Right atrium auricular region (tissue), 2 donors: ENCODE measurements around the gene CD55.

DNA sequence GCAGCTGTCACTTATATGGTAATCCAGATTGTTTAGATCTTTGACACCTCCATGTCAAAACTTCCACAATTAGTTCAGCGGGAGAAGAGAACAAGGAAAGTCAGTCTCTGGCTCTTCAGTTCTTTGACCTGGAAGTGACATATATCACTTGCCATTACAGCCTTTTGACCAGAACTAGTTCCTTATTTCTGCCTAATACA lies 68.2 kb downstream of the C4BPA start:
- PRO-cap, result no peak
- RAMPAGE, long total RNA, 2 experiments, result no peak in any of the 2 experiments

DNA sequence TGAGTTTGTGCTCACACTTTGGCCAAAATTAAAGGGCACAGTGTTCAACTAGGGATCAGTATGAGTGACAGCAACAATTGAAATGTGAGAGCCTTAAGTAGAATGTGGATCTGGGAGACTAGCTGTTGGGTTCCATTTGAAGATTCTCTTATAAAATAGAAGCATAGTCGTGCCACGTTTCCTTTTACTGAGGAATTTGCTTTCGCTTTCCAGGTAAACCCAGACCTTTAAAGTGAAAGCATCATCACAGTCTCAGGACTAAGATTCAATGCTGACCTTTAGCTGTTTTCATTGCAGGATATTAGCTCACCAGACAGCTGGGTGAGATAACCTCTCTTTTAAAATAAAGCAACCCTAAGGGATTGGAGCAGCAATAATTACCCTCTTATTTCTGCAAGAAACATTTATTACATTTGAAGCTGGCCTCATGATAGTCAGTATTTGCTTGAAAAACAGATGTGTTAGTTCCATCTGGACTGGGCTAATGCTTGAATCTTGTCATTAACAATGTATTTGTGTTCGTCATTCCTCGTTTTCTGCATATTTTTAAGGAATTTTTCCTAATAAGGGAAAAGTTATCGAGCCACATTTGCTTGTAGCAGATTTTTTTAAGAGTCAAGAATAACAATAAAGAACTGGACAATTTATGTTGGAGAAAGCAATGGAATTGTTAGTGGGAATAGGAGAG lies 37.0 kb upstream of the CD55 start:
- PRO-cap, result no peak
- RAMPAGE, long total RNA, 2 experiments, result no peak in any of the 2 experiments

GRCh38 chr1:207321388-207322338 lies at the start of gene CD55:
CD55 (plus strand) TSS chr1:207321678.
- PRO-cap, result bidirectional peak, plus-strand start at chr1:207321627, minus-strand start at chr1:207321590; bidirectional peak, plus-strand start at chr1:207321682, minus-strand start at chr1:207321767
- RAMPAGE, long total RNA, 2 experiments, result start-site peak on the plus strand in 2 of 2 experiments, at chr1:207321481-207321801 at its widest, 88 to 1,107 reads per replicate; start-site peak on the minus strand in 2 of 2 experiments, at chr1:207321771-207322152 at its widest, 11 to 42 reads per replicate

DNA sequence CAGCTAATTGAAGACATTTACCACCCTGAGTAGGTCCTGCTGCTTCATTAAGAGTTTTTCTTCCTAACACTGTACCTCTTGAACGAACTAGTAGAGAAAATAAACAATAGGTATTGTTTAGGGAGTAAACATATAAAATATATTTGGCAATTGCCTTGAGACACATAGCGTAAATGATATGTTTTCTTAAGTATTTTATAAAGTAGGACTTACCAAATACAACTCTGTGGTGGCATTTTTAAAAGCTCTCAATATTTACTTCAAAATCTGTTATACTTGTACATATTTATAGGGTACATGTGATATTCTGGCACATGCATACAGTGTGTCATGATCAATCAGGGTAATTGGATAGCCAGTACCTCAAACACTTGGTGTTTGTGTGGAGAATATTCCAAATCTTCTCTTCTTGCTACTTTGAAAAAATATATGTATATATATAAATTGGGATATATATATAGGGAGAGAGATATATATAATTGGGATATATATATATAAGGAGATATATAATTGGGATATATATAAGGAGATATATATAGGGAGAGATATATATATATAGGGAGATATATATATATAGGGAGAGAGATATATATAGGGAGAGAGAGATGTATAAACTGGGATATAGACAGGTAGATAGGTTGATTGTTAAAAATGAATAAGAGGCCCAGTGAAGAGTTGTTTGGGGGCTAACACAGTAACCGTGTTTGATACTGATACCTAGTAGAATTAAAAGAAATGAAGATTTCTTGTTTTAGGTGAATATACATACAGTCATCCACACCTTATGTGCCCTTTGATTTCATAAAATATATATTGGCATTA lies 1.4 kb downstream of the CD55 start:
- PRO-cap, result no peak
- RAMPAGE, long total RNA, 2 experiments, result no peak in any of the 2 experiments

GRCh38 chr1:207333148-207334071 lies 11.9 kb downstream of the CD55 start:
- PRO-cap, result no peak
- RAMPAGE, long total RNA, 2 experiments, result no peak in any of the 2 experiments

GRCh38 chr1:207334865-207335566 lies 13.5 kb downstream of the CD55 start:
- PRO-cap, result no peak
- RAMPAGE, long total RNA, 2 experiments, result no peak in any of the 2 experiments

GRCh38 chr1:207335567-207336471 lies 14.3 kb downstream of the CD55 start:
- PRO-cap, result no peak
- RAMPAGE, long total RNA, 2 experiments, result no peak in any of the 2 experiments

GRCh38 chr1:207519593-207520192 lies 23.7 kb downstream of the CR1 start:
- PRO-cap, result no peak
- RAMPAGE, long total RNA, 2 experiments, result no peak in any of the 2 experiments

- PRO-cap, result no peak
- RAMPAGE, long total RNA, 2 experiments, result no peak in any of the 2 experiments
Measured at GRCh38 chr1:207737502-207737790, 14.4 kb upstream of the CD46 start.

- PRO-cap, result no peak
- RAMPAGE, long total RNA, 2 experiments, result no peak in any of the 2 experiments
Measured at GRCh38 chr1:207740876-207741188, 11.0 kb upstream of the CD46 start.

DNA sequence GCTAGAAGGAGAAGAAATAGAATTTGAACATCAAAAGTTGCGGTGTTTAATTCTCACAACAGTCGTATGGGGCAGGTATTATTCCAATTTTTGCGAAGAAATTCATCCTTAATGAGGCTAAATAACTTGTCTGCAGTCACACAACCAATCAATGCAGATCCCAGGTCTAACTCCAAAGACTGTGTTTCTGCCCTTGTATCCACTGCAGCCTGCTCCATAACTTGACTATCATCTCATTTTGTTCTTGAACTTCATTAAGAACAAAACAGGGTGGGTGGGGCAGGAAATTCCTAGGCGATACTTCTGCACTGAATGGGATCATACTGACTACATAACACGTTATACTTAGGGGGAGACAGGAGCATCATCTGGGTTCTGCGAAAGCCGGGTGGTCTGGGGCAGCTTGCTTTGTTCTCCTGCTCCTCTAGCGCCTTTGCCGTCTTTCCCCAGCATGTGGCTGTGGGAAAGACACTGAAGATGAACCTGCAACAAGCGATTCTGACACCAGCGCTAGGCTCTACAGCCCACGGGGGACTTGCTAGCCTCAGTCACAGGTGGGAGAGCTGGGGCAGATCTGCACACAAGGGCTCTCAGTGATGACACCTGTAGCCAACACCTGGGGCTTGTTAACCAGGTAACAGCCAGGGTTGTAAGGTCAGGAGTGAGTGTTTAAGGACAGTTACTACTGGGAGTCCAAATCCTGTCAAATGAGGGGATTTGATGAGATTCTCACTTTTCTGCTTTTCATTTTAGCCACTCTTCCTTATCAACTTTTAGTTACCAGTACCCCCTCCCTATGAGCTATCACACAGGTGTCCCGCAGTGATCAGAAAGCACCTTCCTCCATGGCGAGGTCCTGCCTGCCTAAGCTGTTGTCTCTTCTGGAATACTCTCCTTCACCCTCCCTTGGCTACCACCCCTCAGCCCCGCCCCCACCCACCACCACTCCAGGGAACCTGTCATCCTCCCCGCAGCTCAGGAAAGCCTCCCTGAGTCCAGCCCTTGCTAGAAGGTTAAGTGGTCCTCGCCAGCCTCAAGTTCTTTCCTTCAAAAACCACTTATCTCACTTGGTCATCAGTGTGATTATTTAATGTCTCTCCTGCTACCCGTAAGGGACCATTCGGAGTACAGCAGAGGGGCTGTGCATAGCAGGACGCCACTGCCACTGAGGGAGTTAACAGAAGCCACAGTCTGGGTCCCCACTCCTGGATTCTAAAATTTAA lies 52.0 kb downstream of the CD46 start:
- PRO-cap, result bidirectional peak, plus-strand start at position 338 of the sequence, minus-strand start at position 229 of the sequence
- RAMPAGE, long total RNA, 2 experiments, result no peak in any of the 2 experiments

GRCh38 chr1:207818897-207819796 lies 67.3 kb downstream of the CD46 start:
- PRO-cap, result bidirectional peak, plus-strand start at chr1:207819229, minus-strand start at chr1:207819105
- RAMPAGE, long total RNA, 2 experiments, result no peak in any of the 2 experiments

- PRO-cap, result no peak
- RAMPAGE, long total RNA, 2 experiments, result no peak in any of the 2 experiments
Measured at GRCh38 chr1:207828443-207828964, 76.7 kb downstream of the CD46 start.

GRCh38 chr1:207861549-207862194 lies 49.3 kb downstream of the CD34 start:
- PRO-cap, result no peak
- RAMPAGE, long total RNA, 2 experiments, result no peak in any of the 2 experiments

DNA sequence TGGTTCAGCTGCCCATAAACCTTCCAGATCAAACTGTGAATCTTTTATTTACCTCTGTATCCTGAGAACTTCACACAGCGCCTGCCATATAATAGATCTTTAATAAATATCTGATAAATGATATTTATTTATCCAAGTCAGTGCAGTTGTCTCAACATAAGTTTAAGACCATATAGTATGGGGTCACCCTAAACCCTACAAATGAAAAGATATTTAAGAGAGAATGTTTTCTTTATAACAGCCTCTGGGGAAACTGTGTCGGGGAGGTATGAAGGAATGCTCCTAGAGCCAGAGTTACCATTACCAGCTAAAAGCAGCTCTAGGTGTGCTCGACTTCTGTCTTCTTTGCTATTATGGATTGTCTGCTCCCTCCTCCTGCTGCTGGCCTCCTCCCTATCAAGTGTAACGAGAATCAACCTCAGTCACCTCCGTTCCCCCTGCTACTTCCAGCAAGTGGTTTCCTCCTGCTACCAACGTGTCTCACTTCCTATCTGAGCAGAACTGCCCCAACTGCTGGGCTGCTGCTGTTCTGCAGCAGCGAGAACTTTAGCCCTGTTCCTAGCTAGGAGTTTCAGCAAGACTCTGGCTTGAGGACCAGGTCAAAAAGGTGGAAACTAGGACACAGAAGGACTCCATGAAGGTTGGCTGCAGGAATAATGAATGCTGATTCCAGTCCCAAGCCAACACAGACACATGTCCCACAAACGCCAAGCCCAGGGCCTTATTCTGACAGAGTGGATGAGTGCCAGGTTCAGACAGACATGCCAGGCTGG lies 47.1 kb downstream of the CD34 start:
- PRO-cap, result no peak
- RAMPAGE, long total RNA, 2 experiments, result no peak in any of the 2 experiments

GRCh38 chr1:207869758-207870201 lies 41.1 kb downstream of the CD34 start:
- PRO-cap, result no peak
- RAMPAGE, long total RNA, 2 experiments, result no peak in any of the 2 experiments

GRCh38 chr1:207883465-207883785 lies 27.5 kb downstream of the CD34 start:
- PRO-cap, result no peak
- RAMPAGE, long total RNA, 2 experiments, result no peak in any of the 2 experiments

- PRO-cap, result no peak
- RAMPAGE, long total RNA, 2 experiments, result no peak in any of the 2 experiments
Measured at GRCh38 chr1:207892991-207893308, 18.0 kb downstream of the CD34 start.

GRCh38 chr1:207907925-207908958 lies 2.7 kb downstream of the CD34 start:
- PRO-cap, result bidirectional peak, plus-strand start at chr1:207908288, minus-strand start at chr1:207908182; bidirectional peak, plus-strand start at chr1:207908523, minus-strand start at chr1:207908425
- RAMPAGE, long total RNA, 2 experiments, result no peak in any of the 2 experiments

GRCh38 chr1:207941483-207942115 lies 30.7 kb upstream of the CD34 start:
- PRO-cap, result unidirectional peak, plus-strand start at chr1:207941863; unidirectional peak, plus-strand start at chr1:207941979
- RAMPAGE, long total RNA, 2 experiments, result no peak in any of the 2 experiments